ENCODE data around the genes ARID3B and SCAMP2.

- PRO-cap = no peak
Observed at GRCh38 chr15:73752003-73752932, 883 bp downstream of the INSYN1 start.

DNA sequence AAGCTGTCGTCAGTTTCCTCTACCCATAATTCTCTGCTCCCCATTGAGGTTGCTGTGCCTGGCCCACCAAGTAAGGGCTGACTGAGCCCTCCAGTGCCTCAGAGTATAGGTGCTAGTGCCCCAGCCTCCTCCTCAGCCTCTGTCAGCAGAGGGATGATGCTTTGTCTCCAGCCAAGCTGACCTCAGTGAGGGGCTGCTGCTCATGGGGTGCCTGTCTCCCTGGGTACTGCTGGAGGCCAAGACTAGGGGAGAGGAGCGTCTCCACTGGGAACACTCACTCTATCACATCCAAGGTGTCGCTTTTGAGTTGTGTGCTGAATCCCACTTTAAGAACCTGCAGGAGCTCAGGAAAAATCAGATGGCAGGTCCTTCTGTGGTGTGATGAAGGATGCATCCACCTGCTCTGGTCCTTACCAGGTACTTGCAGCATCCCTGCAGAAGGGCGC is 3.0 kb downstream of the LOXL1 start:
- PRO-cap = no peak

DNA sequence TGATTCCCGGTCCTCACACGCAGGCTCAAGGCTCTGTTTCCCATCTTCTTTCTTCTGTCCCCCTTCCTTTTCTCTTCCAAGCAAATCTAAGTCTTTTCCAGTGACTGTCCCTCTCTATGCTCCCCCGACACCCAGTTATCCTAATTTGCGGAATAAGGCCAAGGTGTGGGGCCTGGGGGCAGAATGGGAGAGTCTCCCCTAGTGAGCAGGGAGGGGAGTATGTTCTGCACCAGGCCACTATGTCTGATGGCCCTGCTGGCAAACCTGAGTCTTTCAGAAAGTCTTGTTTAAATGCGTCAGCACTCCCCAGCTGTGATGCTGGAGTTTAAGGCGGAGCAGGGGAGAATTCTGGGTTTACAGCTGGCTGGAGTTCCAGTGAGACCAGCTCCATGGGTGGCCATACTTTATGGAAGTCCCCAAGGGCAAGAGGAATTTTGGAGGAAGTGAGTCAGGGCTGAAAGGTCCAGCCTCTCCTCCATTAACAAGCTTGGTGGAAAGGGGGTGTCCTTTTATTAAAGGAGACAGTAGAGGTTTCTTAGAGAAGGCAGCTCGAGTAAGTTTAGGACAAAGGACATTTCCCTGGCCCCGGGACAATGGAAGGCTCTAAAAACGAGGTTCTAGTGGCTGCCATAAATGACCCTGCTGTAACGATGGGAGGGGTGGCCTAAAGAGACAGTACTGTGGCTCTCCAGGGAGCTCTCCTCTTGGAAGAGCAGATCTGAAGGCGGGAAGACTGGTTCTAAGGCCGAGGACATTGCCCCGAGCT is 41.9 kb downstream of the GOLGA6A start:
- PRO-cap = no peak

GRCh38 chr15:74099968-74100627 is 17.7 kb upstream of the GOLGA6A start:
- PRO-cap = bidirectional peak, plus-strand start at chr15:74100300, minus-strand start at chr15:74100235

DNA sequence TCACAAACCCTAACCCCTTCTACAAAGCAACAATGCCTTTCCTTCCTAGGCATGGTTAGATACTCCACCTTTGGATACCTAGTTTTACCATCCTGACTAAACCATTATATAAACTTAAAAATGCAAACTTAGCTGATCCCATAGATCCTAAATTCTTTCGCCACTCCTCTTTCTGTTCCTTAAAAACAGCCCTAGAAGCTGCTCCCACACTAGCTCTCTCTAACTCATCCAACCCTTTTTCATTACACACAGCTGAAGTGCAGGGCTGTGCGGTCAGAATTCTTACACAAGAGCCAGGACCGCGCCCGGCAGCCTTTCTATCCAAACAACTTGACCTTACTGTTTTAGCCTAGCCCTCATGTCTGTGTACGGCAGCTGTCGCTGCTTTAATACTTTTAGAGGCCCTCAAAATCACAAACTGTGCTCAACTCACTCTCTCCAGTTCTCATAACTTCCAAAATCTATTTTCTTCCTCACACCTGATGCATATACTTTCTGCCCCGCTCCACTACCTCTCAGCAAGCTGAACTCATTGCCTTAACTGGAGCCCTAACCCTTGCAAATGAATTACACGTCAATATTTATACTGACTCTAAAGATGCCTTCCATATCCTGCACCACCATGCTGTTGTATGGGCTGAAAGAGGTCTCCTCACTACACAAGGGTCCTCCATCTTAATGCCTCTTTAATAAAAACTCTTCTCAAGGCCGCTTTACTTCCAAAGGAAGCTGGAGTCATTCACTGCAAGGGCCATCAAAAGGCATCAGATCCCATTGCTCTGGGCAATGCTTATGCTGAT is 9.8 kb downstream of the CYP11A1 start:
- PRO-cap = no peak

GRCh38 chr15:74387076-74387437 is 19.6 kb upstream of the CYP11A1 start:
- PRO-cap = no peak

DNA sequence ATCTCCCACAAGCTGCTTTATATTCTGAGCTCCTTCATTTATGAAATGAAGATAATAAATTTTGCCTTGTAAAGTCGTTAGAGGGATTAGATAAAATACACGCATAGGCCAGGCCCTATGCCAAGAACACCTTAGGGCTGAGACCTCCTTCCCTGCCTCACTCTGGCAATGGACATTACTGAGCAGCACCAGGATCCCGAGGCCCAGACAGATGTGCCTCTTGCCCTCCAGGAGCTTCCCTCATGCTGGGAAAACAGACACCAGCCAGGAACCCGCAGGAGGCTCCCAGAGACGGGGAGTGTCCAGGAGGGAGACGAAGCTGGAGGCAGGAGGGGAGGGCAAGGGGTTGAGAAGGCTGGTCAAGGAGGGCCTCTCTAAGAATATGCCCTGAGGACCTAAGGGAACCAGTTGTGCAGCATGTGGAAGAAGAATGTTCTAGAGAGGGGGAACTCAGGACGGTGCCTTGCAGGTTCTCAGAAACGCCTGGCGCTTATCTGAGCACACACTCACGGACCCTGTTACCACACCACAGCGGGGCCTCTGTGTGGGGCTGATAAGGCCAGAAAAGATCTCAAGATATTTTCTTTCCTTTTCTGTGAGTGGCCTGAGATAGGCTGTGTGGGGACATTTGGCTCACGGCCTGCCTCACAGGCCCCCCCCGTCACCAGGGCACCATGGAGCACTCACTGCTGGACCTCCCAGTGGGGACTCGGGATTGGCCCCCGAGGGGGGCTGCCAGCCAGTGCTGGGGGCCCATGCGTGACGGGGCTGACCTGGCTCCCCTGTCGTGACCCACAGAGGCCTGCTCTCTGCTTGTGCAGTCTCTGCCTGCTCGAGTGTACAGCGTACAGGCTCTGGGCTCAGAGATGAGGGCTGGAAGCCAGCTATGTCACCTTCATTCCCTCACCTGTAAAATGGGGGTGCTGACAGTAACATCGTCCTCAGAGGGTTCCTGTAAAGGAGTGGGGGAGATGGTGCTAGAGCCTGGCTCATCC is 22.0 kb upstream of the CYP11A1 start:
- PRO-cap = no peak

DNA sequence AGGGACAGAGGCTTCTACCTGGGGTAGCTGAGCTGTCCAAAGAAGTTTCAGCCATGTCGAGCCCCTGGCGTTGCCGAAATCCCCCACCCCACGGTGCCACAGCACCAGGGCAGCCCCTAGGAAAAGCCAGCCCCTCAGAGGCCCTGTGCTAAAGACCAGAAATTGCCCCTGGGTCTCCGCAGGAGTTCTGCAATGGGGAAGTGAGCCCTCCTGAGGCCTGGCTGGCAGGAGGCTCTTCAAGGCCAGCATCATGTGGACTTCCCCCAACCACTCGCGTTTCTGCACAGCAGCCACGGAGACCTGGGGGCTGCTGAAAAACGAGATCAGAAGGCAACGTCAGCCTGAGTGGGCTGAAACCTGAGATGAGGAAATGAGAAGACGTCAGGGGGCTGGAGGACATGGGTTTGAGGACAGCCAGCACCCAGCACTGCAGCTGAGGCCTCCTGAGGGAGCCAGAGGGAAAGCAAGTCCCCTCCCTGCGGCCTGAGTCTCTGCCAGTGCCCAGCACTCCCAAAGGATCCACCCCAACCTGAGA is 29.0 kb upstream of the CYP11A1 start:
- PRO-cap = no peak

DNA sequence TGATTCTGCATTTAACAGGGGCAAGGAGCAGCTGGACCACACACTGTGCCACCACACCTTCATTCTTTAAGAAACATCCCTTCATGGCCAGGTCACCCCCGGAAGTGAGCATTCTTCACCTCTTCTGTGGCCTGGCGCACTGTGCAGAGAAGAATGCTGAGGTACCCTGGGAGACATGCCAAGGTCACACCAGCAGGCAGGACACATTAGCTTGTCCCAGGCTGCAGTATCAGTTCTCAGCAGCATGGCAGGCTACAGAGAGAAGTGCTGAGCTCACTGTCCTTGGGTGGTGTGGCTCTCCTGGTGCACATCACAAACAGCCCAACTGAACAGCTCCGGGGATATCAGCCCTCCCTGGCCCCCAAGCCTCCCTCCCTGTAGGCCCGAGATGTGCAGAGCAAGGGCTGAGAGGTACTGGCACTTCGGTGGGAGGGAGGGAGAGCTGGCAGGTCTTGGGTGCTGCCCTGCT is 13.5 kb downstream of the SEMA7A start:
- PRO-cap = no peak

GRCh38 chr15:74525006-74525536 is 15.9 kb upstream of the ARID3B start:
- PRO-cap = no peak

- PRO-cap = bidirectional peak, plus-strand start at chr15:74541264, minus-strand start at chr15:74540953
Observed at GRCh38 chr15:74540020-74541106, 657 bp upstream of the ARID3B start.

GRCh38 chr15:74541107-74541840 is at the start of gene ARID3B:
ARID3B (plus strand) TSS chr15:74541220.
- PRO-cap = bidirectional peak, plus-strand start at chr15:74541264, minus-strand start at chr15:74540953

DNA sequence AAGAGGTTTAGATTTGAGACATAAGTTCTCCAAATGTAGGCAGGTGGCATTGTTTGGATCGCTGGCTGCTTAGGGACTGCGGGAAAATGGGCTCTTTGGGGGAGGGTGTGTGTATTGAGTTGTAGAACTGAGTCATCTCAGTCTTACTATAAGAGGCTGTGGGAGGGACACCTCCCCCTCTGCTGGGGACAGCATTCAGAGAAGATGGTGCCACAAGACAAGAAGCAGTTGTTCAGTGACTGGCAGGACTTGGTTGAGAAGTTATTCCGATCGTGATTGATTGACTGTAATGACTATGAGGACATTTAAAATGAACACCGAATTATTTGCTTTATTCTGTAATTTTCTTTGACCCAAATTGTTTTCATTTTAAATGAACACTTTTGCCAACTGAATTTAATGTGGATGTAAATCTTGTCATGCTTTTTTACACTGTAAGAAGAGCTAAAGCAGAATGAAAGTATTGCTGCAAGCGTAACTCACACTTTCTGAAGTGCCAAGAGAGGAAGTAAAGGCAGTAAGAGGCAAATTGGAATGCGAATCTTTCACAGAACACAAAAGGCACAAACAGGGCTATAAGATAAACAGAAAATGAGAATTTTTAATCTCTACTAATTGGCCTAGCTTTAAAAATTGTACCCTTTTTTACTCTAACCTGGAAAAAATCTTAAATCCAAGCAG is 1.0 kb downstream of the ARID3B start:
- PRO-cap = no peak

DNA sequence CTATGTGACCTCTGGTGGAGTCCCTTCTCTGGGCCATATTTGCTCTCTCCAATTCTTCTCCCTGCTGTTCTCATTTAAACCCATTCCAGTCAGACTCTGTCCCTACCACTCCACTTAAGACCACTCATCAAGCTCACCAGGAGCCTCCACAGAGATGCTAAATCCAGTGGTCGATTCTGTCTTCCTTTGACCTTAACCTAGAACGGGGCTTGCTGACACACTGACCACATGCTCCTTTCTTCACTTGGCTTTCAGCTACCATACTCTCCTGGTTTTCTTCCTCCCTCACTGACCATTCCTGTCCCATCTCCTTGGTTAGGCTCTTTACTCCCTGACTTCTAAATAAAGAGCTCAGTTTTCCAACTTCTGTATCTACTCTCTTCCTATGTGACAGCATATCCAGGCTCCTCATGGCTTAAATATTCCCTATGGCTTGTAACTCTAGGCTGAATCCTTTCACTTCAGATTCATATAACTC is 18.4 kb downstream of the CLK3 start:
- PRO-cap = no peak

DNA sequence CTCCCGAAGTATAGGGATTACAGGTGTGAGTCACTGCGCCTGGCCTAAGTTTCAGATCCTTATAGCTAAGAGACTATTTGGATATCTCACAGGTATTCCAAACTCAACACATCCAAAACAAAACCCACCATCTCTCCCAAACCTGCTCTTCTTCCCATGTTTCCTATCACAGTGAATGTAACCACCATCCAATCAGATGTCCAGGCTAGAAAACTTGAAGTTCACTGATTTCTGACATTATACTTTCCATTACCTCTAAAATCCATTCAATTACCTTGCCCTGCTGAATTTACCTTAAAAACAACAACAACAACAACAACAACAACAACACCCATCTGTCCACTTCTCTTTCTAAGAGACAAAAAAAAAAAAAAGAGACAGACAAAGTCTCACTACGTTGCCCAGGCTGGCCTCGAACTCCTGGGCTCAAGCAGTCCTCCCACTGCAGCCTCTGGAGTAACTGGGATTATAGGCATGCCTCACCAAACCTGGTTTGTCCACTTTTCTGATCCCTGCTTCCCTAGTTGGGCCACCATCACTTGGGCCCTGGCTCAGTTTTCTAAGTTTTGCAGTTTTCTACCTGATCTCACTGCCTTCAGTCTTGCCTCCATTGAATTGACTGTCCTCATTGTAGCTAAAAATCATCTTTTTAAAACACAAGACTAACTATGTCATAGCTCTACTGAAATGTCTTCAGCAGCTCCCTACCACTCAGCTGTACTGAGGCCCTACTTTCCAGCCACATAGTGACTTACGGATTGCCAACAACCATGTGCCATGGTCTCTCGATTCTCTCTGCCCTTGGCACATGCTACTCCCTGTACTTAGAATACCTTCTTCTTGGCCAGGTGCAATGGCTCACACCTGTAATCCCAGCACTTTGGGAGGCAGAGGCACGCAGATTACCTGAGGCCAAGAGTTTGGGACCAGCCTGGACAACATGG is 23.2 kb downstream of the CLK3 start:
- PRO-cap = no peak

DNA sequence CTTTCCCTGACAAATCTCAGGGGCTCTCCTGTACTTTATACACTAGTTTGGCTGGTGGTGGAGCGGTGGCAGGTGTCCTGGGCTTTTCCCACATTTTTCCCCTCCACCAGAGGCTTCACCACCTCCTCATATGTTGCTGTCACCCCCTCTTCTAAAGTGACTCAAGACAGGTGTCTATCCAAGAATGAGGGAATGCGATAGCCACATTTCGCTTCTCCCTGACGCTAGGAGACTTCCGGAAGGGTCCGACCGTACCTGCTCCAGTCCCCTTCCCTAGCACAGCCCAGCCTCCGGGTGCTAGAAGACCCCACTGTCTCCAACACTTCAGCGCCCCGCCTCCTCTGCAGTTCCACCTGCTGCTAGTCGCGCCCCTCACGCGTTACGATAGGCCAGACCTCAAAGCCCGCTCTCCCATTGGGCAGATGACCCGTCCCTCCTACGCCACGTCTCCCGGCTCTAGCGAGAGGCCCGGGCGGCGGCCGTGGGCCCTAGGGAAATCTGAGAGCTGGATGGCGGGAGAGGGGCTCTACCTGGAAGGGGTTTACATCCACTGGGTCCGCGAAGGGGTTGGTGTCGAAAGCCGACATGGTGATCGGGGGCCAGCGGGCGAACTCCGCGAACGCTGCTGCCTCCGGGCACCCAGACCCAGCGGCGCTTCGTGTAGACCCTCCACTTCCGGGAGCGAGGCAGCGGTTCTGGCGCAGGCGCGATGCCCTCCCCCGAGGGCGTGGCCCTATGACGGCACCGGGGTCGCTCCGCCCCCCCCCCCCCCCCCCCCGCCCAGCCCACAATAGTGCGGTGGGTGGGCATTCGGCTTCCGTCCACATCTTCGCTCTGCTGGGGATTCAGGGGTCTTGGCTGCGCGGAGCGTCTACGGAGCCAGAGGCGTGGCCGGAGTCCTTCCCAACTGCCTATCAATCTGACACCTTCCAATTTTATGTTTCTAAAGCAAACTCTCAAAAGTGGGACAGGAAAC is at the start of gene SCAMP2:
TSS of gene SCAMP2 (minus strand) at position 697 of the 976 bp plus-strand sequence.
- PRO-cap = bidirectional peak, plus-strand start at position 809 of the sequence, minus-strand start at position 683 of the sequence

DNA sequence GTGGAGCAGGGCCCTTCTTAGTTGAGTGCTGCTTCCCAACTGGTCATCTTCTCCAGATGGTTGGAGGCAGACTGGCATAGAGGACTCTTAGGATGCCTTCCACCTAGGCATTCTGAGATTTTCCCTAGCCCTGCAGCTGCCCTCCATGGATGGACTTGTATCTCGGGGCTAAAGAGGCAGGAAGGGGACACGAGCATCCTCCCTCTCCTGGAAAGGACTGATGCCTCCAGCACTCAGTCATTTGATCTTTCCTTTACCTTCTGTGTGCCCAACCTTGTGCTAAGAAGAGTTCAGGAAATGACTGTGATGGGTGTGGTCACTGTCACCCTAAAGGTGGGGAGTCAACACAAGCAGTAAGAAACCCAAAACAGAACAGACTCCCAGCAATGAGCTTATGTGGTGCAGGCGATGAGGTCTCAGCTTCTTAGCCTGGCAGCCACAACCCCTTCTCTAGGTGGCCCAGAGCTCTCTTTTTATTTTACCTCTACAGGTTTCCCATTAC is 3.7 kb downstream of the MPI start:
- PRO-cap = no peak

GRCh38 chr15:74935116-74935670 is 2.7 kb downstream of the COX5A start:
- PRO-cap = no peak

- PRO-cap = no peak
Observed at GRCh38 chr15:75007385-75007612, 11.9 kb downstream of the SCAMP5 start.

DNA sequence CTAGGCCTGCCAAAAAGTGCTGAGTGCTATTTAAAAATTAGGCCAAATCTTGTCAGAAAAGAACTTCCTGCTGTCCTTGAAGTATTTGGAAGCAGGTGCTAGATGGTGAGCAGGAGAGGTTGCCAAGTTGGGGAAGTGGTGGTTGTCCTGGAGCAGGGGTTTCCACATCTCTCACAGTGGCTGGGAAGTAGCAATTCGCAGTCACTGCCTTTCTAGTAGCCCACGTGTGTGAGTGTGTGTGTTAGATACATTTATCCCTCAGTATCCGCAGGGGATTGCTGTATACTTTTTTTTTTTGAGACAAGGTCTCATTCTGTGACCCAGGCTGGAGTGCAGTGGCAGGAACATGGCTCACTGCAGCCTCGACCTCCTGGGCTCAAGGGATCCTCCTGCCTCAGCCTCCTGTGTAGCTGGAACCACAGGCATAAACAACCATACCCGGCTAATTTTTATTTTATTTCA is 710 bp downstream of the PPCDC start:
- PRO-cap = no peak

Data from left lobe of liver (tissue), 1 donor.